Rectum (tissue), 1 donor: ENCODE results near the genes EXTL1 and UBXN11.

- PRO-cap, result unidirectional peak, plus-strand start at chr1:26021779
These were observed at the start of gene EXTL1 for GRCh38 chr1:26021364-26022477. Gene EXTL1 (plus strand): TSS chr1:26021775.

DNA sequence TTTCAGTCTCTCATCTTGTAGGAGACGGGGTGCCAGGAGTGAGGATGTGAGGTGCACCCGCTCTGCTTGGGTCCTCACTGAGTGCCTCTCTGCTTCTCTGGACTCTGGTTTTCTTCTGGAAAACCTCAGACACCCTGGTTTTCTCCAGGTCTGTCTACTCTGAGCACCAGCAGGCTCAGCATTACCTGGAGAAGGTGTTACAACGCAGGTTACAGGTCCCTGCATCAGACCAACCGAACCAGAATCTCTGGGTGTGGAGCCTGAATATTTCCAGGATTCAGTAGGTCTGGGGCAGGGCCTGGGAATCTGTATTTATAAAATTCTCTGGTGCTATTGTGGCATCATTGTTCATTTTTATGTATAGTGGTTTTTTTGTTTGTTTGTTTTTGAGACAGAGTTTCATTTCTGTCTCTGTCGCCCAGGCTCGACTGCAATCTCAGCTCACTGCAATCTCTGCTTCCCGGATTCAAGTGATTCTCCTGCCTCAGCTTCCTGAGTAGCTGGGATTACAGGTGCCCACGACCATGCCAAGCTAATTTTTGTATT, 1.4 kb upstream of the SLC30A2 start:
- PRO-cap, result no peak

DNA sequence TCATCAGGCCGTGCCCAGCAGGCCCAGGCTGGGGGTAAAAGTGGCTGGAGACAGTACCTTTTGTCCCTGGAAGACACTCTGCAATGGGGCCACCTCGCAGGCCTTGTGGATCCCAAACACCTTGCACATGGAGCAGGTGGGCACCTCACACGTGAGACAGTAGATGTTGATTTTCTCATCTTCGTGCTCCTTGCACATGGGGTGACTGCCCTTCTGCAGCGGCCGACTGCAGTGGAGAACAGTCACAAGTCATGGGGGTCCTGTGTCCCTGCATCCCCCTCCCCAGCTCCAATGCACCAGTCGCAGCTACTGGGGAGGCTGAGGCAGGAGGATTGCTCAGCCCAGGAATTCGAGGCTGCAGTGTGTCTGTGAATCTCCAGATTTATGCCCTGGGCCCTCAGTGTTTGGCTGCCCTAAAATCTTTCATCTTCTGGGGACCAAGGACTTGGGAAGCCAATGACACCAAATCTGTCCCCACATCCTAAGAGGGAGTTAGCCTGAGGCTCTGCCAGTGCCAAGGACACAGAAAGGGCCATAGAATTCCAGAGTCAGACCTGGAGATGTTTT, 6.2 kb downstream of the TRIM63 start:
- PRO-cap, result no peak

GRCh38 chr1:26066865-26067491, 452 bp downstream of the TRIM63 start:
- PRO-cap, result no peak

GRCh38 chr1:26083070-26083774, 15.8 kb upstream of the TRIM63 start:
- PRO-cap, result no peak

GRCh38 chr1:26160645-26161077, 1.8 kb downstream of the FAM110D start:
- PRO-cap, result no peak

- PRO-cap, result no peak
These were observed 5.1 kb downstream of the CNKSR1 start for GRCh38 chr1:26182334-26182820.

GRCh38 chr1:26275553-26276643, 4.0 kb upstream of the SH3BGRL3 start:
- PRO-cap, result unidirectional peak, plus-strand start at chr1:26275789; bidirectional peak, plus-strand start at chr1:26276289, minus-strand start at chr1:26276372

DNA sequence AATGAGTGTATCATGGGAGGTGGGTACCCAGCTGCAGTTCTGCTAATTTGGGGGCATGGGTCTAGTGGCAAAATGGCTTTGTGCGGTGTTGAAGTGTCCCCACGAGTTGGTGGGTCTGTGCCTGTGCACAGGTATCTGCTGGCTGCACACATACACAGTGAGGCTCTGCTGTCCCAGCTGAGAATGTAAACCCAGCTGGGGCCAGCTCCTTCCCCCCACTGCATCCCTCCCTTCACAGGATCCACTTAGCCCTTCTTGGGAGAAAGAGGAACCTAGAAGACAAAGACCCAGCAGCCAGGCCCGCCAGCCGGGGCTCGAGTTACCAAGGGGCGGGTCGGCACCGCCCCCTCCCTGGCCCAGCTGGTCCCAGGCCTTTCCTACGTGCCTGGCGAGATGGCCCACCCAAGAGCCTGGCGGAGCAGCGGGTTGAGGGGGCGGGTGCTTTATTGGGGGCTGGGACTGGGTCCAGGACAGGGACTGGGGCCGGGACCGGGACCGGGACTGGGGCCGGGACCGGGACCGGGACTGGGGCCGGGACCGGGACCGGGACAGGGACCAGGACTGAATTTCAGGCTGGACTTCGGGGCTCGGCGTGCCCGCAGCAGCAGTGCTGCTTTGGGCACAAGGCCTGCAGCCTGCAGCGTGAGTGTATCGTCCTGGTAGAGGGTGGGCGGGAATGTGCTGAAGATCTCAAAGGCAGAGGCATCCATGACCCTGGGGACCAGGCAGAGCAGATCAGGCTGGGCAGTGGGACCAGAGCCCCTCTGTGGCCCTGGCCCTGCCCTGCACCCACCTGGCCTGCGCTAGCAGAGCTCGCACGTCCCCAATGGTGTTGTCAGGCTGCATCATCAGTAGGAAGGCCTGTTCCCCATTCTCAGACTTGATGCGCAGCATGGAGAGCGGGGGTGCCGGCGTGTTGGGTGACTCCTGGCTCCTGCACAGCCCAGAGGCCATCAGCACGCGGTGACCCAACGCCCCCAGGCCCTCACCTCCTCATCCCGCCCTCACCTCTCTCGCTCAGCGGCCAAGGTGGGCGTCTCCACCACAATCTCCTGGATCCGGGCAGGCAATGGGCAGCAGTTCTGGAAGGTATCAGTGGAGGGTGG, 2.3 kb downstream of the SH3BGRL3 start:
- PRO-cap, result no peak

- PRO-cap, result no peak
These were observed 366 bp downstream of the UBXN11 start for GRCh38 chr1:26306038-26306502.

DNA sequence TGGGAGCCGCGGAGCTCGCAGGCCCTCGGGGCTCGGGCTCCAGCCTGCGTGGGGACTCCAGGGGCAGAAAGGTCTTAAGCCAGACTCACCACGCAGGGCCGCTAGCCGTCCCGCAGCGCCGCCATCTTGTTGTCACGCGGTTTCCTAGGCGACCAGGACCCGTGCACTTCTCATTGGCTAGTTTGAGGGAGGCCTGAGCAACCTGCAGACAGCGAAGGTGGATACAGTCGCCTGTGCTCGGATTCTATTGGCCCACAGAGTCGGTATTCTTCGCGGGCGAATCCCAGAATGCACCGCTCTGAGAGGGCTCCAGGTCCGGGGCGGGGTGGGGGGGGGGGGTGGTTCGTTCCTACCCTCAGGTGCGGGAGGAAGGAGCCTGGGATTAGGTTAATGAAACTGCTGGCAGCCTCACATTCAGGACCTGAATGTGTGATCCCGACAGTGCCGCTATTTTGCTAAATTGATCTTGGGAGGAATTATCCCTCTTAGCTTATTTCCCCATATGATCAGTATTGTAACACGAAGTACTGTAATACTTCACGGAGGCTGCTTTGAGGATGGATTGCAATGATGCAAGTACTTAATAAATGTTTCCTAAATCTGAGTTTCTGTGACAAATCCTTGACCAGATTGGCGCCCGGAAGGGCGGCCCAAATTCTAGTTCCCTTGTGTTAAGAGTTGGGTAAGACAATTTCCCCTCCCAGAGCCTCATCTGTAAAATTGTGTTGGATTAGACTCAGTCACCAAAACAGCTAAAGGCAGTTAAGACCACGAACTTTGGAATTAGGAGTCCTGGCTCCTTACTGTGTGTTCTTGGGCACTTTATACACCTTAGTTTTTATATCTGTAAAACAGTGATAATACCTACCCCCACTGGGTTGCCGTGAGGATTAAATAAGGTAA, at the start of gene UBXN11:
TSS of gene UBXN11 (minus strand) at position 134 of the 903 bp plus-strand sequence.
- PRO-cap, result bidirectional peak, plus-strand start at position 358 of the sequence, minus-strand start at position 126 of the sequence

DNA sequence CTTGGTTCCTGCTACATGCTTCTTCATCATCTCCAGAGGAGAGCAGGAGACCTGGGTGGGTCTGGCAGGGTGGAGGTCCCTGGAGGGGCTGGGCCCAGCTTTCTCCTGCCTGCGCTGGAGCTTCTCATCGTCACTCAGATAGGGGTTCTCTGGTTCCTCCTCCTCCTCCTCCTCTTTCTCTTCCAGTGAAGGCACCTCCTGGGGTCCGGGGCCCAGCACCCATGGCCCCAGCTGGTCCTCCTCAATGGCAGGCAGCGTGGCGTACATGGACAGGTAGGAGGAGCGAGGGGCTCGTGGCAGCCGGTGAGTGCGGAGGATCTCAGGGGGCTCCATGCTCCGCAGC, 10.0 kb downstream of the CRYBG2 start:
- PRO-cap, result unidirectional peak, minus-strand start at position 180 of the sequence

- PRO-cap, result bidirectional peak, plus-strand start at chr1:26500458, minus-strand start at chr1:26500310; unidirectional peak, plus-strand start at chr1:26500663
These were observed 27.9 kb downstream of the HMGN2 start for GRCh38 chr1:26499889-26500780.

DNA sequence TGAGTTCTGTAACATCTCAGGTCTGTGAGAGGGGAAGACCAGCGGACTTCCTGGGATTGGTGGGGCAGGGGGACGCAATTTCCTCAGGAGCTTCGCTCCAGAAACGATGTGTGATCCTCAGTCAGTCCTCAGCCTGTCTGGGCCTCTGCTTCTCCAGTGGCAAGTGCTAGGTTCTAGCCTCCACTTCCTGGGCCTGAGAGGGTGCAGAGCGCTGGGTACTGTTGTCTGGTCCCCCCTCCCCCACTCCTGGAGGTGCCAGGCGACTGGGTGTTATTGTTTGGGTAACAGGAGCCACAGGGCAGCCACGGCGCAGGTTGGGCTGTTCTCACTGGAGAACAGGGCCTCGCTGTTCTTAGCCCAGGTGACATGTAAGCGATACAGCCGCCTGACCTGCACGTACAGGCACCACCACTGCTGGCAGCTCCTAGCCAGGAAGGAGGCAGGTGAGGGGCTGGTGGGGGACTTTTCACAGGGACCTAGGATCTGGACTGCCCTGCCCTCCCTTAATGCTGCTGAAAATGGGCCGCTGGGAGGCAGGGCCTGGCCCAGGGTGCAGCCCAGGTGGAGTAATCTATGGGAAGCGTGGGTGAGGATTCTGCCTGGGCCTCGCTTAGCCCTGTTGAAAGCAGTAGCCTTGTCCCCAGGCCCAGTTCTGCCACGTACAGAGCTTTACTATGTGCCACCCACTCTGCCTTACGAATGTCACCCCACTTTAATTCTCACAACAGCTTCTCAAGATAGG, 2.2 kb downstream of the RPS6KA1 start:
- PRO-cap, result bidirectional peak, plus-strand start at position 273 of the sequence, minus-strand start at position 135 of the sequence; unidirectional peak, minus-strand start at position 505 of the sequence

GRCh38 chr1:26537741-26538549, 8.4 kb downstream of the RPS6KA1 start:
- PRO-cap, result no peak

GRCh38 chr1:26571863-26572414, 42.4 kb downstream of the RPS6KA1 start:
- PRO-cap, result no peak

- PRO-cap, result no peak
These were observed 21.6 kb upstream of the PIGV start for GRCh38 chr1:26766014-26766706.

- PRO-cap, result no peak
These were observed 19.0 kb upstream of the PIGV start for GRCh38 chr1:26768666-26769291.

DNA sequence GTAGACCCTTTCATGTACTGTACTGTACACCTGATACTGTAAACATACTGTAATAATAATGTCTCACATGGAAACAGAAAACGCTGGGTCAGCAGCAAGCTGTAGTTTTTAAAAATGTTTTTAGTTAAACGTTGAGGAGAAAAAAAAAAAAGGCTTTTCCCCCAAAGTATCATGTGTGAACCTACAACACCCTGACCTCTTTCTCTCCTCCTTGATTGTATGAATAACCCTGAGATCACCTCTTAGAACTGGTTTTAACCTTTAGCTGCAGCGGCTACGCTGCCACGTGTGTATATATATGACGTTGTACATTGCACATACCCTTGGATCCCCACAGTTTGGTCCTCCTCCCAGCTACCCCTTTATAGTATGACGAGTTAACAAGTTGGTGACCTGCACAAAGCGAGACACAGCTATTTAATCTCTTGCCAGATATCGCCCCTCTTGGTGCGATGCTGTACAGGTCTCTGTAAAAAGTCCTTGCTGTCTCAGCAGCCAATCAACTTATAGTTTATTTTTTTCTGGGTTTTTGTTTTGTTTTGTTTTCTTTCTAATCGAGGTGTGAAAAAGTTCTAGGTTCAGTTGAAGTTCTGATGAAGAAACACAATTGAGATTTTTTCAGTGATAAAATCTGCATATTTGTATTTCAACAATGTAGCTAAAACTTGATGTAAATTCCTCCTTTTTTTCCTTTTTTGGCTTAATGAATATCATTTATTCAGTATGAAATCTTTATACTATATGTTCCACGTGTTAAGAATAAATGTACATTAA, 6.2 kb upstream of the PIGV start:
- PRO-cap, result no peak

GRCh38 chr1:26785726-26786841, 1.7 kb upstream of the PIGV start:
- PRO-cap, result bidirectional peak, plus-strand start at chr1:26786391, minus-strand start at chr1:26786331